Tibial artery (tissue), 1 donor: ENCODE measurements around the genes HSPA2 and FNTB.

GRCh38 chr14:64112673-64113948 is 181.1 kb downstream of the ESR2 start:
- PRO-cap, result no peak

- PRO-cap, result no peak
These were observed 94.0 kb downstream of the ESR2 start for GRCh38 chr14:64200188-64200468.

DNA sequence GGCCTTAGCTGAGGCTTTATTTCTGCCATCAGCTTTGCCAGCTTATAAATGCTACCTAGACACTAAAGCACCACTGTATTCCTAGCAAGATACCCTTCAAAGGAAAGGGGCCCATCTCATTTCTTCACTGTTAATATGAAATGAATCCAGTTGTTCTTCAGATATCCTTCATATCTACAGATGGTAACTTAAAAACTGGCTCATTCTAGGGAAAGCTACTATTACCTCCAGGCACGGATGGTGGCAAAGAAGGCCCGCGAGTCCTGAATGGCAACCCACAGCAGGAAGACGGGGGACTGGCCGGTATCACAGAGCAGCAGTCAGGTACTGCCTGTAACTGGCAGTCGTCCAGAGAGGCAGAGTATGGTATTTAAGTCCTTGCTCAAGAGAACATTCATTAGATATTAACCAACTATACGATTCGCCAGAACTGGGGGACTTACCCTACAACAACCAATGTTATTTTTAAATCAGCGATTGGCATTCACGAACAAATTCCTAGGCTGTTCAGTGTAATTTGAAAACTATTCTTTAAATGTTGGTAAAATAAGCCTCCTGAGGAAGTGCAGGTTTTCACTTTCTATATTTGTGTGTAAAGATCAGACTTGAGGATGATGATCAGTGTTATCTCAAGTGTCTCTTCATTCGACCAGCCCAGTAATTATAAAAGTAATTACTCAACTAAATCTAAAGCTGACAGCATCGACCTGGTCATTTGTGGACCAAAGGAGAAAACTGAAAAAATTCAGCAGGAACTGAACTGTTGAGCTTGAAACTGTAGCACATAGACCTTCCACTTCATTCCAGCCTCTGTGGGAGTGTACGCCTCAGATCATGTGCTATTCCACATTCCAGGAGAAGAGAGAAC is 75.7 kb downstream of the ESR2 start:
- PRO-cap, result no peak

DNA sequence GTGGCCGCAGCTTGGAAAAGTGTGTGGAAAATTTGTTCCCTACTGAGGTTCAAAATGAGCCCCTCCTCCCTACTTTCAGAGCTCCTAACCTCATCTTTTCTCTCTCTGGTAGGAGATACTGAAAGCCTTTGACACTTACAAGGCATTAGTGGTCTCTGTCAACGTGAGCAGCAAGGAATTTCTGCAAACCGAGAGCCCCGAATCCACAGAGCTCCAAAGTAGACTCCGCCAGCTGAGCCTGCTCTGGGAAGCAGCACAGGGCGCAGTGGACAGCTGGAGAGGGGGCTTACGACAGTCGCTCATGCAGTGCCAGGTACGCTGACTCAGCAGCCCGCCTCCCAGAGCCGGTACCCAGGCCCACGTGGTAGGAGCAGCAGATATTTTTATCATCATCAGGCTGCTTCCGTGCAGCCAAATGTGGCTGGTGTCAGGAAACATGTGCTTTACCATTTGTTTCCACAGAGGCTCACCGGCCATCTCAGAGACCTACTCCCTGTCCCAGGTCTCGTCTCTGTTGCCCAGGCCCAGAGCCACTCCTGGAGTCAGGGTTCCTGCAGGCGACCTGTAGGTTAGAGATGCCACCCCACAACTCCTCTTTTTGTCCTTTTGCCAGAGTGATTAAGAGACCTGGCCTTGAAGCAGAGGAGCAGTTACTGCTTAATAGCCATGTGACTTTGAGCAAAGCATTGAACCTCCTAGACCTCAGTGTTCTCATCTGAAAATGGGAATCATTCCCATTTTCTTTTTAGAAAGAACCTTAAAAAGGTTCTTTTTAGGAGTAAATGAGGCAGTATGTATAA is 73.6 kb downstream of the ESR2 start:
- PRO-cap, result no peak

DNA sequence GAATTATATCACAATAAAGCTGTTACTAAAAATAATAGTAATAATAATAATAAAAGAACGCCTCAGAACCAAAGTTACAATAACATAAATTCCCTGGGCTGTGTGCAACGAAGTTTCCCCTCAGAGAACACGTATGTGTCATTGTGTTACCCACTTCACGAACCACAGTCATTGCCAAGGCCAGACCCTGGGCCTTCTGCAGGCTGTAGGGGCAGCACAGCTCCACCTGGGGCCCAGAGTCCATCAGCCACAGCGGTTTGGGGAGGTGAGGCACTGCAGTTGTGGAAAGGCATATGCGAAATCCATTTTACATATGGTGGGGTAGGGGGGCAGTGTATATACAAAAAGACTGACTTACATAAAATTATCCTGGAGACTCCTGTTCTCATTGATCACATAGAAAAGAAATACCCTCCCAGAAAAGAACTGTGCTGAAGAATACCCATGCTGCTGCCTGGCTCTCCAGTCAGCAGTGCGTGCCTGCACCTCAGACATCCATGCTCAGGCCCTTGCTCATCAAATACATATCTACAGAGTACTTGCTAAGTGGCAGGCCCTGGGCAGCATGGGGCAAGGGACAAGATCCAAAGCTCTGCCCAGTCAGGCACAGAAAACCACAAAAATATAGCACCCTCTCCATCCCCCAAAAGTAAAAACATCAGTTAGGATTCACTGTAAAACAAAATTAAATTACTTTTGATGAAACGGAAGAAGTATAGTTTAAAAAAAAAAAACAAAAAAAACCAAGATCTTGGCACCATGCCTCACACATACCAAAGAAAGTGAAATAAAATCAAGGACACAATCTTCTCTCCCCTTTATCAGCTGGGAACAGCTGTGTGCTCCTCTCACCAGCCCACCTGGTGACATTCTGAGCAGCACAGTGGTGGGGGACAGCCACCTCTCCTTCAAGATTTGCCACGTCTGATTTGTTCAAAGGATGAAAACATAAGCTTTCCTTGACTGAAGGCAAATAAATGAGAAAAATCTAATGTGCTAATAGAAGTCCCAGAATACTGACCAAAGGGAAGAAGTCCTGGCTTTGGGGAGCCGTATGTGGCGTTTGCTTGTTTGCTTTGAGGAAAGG is 55.8 kb downstream of the ESR2 start:
- PRO-cap, result no peak

DNA sequence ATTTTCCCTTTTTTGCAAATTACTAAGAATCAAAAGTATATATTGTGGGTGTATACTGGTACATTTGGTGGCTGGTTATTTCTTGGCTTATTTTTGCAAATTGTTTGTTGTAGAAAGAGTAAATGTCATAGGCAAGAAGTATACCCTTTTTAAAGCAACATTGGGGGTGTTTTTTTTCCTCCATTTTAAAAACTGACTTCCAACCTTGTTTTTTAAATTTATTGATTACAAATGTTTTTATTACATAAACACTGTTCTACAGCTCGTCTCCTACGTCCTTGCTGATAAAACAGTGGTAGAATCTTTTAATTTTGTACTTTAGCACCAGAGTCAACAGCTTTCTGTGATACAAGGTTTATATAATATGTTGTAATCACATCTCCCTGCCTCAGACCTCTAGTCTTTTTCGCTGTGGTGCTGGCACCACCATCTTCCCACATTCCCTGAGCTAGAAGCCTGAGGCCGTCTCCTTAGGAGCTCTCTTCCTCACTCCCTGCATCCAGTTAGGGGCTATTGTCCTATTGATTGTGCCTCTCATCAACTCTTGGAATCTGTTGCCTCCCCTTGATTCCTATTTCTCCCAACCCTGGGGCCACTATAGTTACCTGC is 17.1 kb downstream of the MTHFD1 start:
- PRO-cap, result no peak

DNA sequence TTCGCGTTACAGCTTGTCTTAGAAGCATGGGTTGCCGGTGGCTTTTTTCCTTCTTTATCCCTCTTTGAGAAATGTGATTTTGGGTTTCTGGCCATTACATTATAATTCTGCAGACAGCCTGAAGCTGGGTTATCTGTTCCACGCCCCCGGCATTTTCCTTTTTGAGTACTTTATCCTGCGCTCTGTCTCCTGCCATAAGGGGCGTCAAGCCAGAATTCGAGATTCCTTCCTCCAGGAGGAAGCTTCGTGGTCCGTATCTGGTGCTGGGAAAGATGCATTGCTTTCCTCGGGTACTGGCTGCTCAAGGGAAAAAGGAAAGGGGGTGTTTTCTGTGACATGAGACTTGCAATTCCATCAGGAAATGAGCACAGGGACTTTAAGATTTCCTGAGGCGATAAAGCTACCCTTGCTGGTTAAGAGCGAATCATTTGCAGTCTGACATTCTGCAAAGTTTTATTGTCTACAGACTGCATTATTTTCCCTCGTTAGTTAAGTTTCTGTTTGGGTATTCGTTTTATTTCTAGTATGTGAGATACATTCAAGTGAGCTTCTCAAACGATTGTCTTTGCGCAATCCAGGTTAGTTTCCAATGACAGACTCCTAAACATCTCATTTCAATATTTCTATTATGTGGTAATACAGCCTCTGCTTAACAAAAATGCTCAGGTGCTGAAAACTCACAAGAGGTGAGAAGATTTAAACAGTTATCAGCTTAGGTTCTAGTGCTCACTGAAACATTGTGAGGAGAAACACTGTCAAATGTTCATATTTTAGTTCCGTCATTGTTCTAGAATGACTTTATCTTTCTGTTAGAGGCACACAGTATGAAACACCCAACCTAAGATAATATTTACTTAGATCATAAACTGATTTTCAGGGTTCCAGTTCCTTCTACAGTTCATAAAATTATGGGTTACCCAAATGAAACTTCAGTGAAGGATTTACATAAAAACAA is 797 bp downstream of the AKAP5 start:
- PRO-cap, result no peak

DNA sequence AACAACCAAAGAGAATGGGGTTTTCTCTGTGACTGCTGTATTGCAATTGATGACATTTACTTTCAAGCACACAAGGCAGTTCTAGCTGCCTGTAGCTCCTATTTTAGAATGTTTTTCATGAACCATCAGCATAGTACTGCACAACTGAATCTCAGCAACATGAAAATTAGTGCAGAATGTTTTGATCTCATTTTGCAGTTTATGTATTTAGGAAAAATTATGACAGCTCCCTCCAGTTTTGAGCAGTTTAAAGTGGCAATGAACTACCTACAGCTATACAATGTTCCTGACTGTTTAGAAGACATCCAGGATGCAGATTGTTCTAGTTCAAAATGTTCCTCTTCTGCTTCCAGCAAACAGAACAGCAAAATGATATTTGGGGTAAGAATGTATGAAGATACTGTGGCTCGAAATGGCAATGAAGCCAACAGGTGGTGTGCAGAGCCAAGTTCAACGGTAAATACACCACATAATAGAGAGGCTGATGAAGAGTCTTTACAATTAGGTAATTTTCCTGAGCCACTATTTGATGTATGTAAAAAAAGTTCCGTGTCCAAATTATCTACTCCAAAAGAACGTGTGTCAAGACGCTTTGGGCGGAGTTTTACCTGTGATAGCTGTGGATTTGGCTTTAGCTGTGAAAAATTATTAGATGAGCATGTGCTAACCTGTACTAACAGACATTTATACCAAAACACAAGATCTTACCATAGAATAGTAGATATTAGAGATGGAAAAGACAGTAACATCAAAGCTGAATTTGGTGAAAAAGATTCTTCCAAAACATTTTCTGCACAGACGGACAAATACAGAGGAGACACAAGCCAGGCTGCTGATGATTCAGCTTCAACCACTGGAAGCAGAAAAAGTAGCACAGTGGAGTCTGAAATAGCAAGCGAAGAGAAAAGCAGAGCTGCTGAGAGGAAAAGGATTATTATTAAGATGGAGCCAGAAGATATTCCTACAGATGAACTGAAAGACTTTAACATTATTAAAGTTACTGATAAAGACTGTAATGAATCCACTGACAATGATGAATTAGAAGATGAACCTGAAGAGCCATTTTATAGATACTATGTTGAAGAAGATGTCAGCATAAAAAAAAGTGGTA is 17.3 kb downstream of the ZBTB1 start:
- PRO-cap, result no peak

DNA sequence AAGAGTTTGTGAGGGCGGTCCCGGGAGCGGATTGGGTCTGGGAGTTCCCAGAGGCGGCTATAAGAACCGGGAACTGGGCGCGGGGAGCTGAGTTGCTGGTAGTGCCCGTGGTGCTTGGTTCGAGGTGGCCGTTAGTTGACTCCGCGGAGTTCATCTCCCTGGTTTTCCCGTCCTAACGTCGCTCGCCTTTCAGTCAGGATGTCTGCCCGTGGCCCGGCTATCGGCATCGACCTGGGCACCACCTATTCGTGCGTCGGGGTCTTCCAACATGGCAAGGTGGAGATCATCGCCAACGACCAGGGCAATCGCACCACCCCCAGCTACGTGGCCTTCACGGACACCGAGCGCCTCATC is at the start of gene HSPA2:
HSPA2 (plus strand) TSS at position 90 of the 354 bp plus-strand sequence.
- PRO-cap, result unidirectional peak, plus-strand start at position 90 of the sequence

DNA sequence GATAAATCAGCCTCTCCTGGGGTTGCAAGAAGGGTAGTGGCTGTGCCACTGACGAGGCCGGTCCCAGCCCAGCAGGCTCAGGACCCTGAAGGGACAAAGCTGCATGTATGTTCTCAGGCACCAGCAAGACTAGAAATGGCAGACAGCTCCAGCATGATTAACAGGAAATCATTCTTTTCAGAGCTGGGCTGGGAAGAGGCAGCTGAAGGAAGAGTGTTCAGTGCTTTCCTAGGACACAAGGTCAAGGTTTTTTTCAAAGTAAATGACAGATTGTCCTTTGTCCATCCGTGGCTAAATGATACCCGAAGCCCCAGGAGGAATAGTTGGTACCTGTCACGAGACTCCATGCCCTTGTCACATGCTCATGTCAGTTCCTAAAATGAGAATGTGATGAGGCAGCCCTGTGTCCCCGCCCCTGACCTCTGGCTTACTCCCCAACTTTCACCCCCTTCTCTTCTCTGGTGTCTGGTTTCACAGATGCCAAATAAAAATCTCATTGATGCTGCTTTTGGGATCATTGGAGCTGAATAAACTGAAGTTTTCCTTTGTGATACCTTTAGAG is 65.2 kb downstream of the PPP1R36 start:
- PRO-cap, result no peak

GRCh38 chr14:64688685-64689364 is 15.4 kb upstream of the PLEKHG3 start:
- PRO-cap, result no peak

- PRO-cap, result no peak
These were observed 2.4 kb downstream of the PLEKHG3 start for GRCh38 chr14:64706308-64707401.

DNA sequence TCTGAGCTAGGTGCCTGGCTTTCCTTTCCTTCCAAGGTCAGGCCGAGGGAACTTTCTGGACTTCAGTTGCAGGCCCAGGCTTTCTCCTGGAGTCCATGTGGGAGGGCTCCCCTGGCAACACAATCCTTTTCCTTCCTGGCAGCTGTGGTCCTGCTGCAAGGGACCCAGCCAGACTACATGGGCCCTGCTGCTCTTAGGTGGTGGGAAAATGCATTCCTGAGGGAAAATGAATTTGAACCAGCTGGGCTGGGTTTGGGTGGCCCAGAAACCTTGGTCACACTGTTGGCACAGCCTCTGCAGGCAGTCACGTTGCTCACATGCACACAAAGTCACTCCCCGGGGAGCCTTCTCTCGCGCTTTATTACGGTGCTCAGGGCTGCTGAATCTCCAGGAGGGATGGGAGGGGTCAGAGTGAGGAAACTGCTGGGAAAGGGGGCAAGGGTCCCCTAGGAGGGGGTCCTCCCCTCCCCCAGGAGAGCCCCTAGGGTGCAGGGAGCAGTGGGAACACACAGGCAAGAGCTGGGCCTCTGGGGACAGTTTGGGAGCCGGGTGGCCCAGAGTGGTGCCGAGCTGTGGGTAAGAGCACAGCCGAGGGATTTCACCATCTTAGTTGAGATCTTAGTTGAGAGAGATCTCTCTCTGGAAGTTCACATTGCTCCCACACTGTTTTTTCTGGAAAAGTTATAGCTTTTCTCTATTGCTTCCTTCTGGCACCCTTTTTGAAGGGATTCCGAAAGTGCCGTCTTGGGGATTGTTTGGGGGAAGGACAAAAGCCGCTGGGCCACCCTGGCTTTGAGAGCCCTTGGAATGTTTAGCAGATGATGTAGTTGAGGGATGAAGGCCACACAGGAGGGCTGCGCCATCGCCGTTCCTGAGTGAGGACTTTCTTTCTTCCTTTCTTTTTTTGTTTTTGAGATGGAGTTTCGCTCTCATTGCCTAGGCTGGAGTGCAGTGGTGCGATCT is 17.4 kb downstream of the PLEKHG3 start:
- PRO-cap, result bidirectional peak, plus-strand start at position 390 of the sequence, minus-strand start at position 210 of the sequence; unidirectional peak, plus-strand start at position 621 of the sequence

DNA sequence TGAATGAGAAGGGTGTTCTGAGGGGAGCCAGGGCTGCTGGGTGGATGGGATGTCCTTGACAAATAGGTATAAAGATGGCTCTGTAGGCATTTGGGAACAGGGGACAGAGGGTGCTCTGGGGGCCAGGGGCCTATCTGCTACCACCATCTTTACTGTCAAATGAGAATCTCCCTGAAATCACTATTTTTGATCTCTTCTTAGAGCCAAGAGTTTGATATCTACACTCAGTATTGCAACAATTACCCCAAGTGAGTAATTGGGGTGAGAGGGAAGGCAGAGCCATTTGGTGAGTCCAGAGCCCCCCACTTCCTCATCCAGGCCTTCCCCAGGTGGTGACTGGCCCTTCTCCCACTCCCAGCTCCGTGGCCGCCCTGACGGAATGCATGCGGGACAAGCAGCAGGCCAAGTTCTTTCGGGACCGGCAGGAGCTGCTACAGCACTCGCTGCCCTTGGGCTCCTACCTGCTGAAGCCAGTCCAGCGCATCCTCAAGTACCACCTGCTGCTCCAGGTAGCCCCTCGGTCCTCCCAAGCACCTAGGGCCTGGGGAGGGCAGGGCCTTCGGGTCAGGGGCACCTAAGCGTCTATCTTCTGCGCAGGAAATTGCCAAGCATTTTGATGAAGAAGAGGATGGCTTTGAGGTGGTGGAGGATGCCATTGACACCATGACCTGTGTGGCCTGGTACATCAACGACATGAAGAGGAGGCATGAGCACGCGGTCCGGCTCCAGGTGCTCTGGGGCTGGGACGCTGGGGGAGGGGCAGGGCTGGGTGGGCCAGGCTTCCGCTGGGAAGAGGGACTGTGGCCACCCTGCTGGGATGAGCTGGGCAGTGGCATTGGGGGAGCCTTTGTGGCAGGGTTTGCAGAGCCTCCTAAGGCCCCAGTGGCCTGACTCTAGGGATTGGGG is 26.5 kb downstream of the PLEKHG3 start:
- PRO-cap, result no peak

- PRO-cap, result no peak
These were observed 33.5 kb downstream of the PLEKHG3 start for GRCh38 chr14:64737728-64738130.

GRCh38 chr14:64919591-64919937 is 5.3 kb downstream of the CHURC1 start:
- PRO-cap, result no peak

- PRO-cap, result no peak
These were observed 8.5 kb upstream of the GPX2 start for GRCh38 chr14:64950836-64951607.

- PRO-cap, result no peak
These were observed 1.3 kb downstream of the RAB15 start for GRCh38 chr14:64970782-64971361.

DNA sequence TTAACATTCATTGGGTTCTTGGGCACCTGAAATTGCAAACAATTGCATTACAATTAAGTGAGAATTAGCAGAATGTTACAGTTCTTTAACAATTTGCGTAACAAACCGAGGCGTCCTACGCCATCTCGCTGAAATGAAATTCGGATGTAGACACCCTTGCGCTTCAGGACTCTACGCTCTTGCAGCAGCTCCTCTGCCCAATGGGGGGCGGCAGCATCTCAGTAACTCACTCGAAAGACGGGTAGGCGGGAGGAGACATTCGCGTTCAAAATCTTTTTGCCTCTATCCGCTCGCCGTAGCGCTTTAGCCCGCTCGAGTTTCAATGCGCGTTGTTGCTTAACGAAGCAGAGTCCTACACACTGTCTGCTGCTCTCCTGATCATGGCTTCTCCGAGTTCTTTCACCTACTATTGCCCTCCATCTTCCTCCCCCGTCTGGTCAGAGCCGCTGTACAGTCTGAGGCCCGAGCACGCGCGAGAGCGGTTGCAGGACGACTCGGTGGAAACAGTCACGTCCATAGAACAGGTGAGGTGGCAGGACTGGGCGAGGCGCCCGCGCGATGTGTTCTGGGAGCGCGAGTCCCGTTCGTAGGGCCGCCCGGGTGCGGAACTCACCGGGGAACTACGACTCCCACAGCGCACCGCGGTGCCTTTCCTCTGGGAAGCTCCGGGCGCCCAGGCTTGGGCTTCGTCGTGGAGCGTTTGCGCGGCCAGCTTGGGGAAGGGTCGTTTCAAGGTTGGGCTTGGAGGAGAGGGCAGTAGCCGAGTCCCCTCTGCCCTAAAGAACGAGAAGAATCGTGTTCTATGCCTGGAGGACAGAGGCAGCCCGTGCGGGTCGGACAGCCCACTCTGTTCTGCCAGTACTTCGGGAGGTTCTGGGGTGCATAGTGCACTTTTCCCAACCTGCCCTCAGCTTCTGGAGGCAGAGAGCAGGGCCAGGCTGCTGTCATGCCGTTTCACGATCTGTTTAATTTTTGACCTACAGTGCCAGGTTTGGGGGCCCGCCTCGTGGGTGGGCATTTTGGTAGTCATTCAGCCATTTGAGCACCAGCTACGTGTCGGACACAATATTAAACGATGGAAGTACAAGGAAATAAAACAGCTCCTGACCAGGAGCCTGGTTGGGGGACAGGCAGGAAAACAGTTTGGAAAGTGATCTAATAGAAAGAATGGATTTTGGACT is at the start of gene FNTB:
FNTB (plus strand) TSS at position 322 of the 1,181 bp plus-strand sequence.
- PRO-cap, result bidirectional peak, plus-strand start at position 668 of the sequence, minus-strand start at position 549 of the sequence

GRCh38 chr14:65206500-65207492 is 104.5 kb upstream of the MAX start:
- PRO-cap, result no peak